ENCODE data around the genes KRTAP6-1, MRAP, EVA1C and CRYZL1.

GRCh38 chr21:29343157-29343832 lies 44.6 kb downstream of the BACH1 start:
- PRO-cap = no peak
- RAMPAGE, long total RNA, 2 experiments = no peak in any of the 2 experiments

DNA sequence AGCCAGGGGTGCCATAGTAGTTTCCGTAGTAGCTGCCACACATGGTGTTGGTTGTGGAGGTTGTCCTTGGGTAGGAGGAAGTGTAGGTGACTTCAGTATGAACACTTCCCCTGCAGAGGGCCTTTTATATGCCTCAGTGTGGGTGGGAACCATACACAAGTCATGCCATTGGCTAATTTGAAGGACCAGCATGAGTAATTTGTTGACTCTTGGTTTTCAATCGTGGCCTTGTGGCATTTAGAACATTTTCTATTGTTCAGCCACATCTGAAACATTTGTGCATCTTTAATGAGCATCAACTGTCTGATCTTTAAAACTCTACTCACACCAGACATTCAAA lies at the start of gene KRTAP6-1:
KRTAP6-1 (minus strand) TSS at position 69 of the 340 bp plus-strand sequence.
- PRO-cap = no peak
- RAMPAGE, long total RNA, 2 experiments = no peak in any of the 2 experiments

- PRO-cap = no peak
- RAMPAGE, long total RNA, 2 experiments = no peak in any of the 2 experiments
Measured at GRCh38 chr21:31161096-31161806, 123.0 kb upstream of the KRTAP19-8 start.

DNA sequence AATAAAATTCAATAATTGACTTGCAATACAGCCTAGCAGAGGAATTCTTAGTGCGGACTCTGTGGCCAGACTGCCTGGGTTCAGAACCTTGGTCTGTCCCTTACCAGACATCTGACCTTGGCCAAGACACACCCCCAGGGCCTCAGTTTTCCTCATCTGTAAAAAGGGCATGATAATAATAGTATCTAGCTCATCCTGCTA lies 148.3 kb upstream of the SOD1 start:
- PRO-cap = no peak
- RAMPAGE, long total RNA, 2 experiments = no peak in any of the 2 experiments

- PRO-cap = unidirectional peak, plus-strand start at chr21:31731140; unidirectional peak, plus-strand start at chr21:31731304
- RAMPAGE, long total RNA, 2 experiments = no peak in any of the 2 experiments
Measured at GRCh38 chr21:31730678-31731764, 897 bp downstream of the SCAF4 start.

- PRO-cap = no peak
- RAMPAGE, long total RNA, 2 experiments = no peak in any of the 2 experiments
Measured at GRCh38 chr21:31938247-31938806, 65.5 kb downstream of the HUNK start.

DNA sequence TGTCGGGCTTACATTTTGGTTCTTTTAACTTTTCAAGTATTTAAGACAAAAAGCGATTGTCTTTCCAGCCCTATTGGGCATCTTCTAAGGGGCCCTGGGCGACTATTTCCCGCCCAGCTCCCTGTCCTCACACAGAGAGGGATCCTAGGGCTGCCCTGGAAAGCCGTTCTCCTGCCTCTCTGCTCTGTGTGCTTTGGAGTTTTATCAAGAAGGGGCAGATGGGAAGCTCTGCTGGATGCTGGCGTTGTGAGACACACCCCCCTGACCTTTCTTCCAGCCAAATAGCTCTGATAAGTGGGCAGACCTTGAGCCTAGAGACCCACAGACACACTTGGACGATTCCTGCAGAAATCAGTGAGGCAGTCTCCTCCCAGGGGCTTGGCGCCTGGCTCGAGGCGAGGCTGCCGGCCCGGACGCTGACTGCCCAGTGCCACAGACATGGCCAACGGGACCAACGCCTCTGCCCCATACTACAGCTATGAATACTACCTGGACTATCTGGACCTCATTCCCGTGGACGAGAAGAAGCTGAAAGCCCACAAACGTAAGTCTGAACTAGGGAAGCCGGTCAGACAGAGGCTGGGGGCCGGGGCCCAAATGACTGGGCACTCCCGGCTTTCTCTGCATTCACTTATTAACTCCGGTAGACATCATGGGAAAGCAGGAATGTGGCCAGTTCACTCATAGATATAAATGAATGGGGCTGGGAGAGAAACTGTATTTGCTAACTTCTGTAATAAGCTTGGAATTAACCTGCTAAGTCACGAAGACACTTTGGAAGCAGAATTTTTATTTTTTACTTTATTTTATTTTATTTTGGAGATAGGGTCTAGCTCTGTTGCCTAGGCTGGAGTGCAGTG lies at the start of gene MRAP:
MRAP (plus strand) TSS at position 322 of the 860 bp plus-strand sequence.
- PRO-cap = no peak
- RAMPAGE, long total RNA, 2 experiments = no peak in any of the 2 experiments

GRCh38 chr21:32328703-32329058 lies 30.0 kb downstream of the MRAP start:
- PRO-cap = no peak
- RAMPAGE, long total RNA, 2 experiments = no peak in any of the 2 experiments

DNA sequence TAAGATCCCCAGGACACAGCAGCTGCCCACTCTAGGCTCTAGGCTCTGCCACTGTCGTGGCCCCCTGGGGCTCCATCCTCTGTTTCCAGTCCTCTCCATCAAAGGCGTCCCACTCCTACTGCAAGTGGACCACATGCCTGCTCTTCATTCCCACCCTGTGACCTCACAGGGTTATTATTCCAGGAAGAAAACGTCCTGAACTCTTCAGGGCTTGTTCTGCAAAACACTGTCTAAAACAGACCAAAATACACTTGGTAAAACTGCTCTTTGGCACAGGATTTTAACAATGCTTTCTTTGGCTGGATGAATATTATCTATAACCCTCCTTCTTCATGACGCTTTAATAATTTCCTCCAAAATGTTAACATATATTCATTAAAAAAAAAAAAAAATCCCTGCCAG lies 11.8 kb downstream of the URB1 start:
- PRO-cap = no peak
- RAMPAGE, long total RNA, 2 experiments = no peak in any of the 2 experiments

DNA sequence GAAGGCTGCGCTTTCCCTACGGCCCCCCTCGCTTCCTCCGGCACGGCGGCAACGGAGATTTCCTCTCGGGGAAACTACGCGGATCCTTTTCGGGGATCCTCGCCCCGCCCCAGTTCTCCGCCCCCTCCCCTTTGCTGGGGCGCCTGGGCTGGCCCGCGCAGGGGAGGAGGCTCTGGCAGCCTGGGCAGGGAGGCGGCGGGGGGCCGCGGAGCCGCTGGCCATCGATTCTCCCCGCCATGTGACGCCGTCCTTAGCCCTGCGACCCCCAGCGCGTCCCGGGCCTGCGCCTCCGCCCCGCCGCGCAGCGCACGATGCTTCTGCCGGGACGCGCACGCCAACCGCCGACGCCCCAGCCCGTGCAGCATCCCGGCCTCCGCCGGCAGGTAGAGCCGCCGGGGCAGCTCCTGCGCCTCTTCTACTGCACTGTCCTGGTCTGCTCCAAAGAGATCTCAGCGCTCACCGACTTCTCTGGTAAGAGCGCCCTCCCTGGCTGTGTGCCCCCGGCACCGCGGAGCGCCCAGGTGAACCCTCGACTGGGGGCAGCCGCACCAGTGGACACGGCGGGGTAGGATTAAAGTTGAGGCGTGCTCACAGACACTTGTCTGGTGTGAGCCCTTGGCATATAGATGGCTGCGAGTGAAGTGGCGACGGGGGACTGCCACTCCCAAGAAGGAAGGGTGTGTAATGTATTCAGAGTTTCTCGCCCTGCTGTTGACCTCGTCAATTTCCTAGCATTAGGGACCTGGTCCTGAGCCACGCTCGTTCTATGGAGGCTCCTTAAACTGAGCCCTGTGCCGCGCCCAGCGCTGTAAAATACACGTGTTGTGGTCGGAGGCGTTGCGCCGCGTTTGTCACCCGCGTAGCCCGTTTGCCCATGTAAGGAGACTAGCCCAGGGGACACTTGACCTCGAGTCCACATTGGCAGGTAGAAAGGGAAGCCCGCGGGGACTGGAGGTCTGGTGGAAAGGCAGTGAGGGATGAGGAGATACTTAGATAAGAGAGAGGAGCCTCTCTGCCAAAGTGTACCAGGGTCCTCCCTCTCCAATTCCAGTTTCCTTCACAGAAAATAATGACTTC lies at the start of gene EVA1C:
EVA1C (plus strand) TSS at position 164 of the 1,077 bp plus-strand sequence.
- PRO-cap = bidirectional peak, plus-strand start at position 187 of the sequence, minus-strand start at position 53 of the sequence; bidirectional peak, plus-strand start at position 311 of the sequence, minus-strand start at position 313 of the sequence; bidirectional peak, plus-strand start at position 816 of the sequence, minus-strand start at position 657 of the sequence
- RAMPAGE, long total RNA, 2 experiments = start-site peak on the plus strand in 1 of 2 experiments, centred at position 163 of the sequence, 17 reads per replicate

DNA sequence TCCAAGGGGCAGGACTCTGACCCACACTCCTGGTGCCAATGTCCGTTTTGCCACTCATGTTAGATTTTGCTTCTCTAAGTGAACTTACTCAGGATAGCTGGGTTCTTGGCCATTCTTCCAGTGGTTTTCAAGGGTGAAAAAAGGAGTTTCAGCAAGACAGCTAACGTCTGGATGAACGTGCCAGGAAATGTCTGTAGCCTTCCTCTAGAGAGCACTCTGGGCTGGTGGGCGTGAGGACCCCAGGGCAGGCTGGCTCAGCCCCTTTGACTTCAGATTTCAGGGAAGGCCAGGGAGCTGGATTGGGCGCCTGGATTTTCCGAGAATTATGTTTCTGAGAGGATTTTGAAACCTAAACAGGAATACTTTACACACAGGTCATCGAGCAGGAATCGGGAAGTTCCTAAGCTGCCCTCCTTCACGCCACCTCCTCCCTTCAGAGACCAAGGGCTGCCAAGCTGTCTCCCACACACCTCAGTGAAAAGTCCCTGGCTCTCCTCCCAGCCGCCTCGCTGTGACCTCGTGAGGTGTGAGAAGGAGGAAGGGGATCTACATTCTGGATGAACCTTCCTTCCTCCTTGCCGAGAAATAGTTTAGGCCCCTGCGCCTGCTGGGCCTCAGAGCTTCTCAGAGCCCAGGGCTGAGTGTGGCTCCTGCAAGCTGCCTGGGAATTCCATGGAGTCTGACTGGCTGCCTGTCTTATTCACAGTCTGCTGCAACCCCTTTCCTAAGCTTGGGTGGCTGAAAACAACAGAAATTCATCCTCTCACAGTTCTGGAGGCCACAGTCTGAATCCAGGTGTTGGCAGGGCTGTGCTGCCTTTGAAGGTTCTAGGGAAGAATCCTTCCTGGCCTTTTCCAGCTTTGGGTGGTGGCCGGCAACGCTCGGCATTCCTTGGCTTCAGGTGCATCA lies 38.6 kb downstream of the EVA1C start:
- PRO-cap = no peak
- RAMPAGE, long total RNA, 2 experiments = no peak in any of the 2 experiments

DNA sequence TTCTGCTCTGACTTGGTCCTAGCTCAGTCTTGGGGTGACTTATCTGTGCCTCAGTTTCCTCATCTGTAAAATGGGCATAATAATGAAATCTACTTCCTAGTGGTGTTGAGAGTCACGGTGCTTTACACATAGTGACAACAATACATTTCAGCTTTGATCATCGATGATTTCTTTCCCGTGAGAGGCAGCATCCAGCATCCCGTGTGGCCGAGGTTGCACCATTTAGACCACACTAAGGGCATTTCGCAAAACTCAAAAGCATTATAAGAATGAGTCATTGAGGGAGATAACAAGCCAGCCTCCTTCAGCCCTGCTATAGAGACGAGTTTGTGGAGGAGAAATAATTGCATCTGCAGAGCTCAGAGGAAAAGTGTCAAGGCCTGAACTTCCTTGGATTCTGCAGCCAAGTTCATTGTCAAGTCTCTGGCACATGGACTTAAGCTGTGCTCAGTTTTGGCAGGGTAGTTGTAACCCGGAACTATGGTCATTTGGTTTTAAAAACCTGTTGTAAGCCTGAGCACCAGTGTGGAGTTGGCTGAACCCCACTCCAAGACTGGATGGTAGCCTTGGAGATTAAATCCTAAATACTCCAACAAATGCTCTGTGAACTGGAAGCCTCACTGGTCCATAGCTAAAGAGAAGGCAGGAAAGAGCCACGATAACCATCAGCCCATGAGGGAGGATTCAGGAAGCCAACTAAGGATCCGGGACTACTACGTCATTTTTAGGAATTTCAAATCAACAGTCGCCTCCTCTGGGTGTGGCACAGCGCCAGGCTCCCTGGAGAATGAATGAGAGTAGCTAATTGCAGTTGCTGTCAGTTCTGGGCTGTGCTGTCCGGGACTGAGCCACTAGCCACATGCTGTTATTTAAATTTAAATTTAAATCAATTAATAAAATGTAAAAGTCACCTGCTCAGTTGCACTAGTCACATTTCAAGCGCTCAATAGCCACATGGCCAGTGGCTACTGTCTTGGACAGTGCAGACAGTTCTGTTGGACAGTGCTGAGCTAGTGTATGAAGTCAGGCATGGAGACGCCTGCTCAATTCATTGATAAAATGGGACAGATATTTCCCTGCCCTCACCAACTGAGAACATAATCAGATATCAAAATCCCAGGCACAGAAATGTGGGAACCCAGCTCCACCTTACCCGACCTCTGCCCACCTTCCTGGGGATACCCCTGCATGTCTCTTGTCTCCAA lies 64.0 kb downstream of the TCP10L start:
- PRO-cap = no peak
- RAMPAGE, long total RNA, 2 experiments = no peak in any of the 2 experiments

GRCh38 chr21:32761900-32762393 lies 9.6 kb downstream of the PAXBP1 start:
- PRO-cap = no peak
- RAMPAGE, long total RNA, 2 experiments = no peak in any of the 2 experiments

GRCh38 chr21:33064419-33065003 lies 5.4 kb upstream of the OLIG1 start:
- PRO-cap = no peak
- RAMPAGE, long total RNA, 2 experiments = no peak in any of the 2 experiments

- PRO-cap = unidirectional peak, plus-strand start at chr21:33230710
- RAMPAGE, long total RNA, 2 experiments = no peak in any of the 2 experiments
Measured at GRCh38 chr21:33230260-33230797, 591 bp downstream of the IFNAR2 start.

DNA sequence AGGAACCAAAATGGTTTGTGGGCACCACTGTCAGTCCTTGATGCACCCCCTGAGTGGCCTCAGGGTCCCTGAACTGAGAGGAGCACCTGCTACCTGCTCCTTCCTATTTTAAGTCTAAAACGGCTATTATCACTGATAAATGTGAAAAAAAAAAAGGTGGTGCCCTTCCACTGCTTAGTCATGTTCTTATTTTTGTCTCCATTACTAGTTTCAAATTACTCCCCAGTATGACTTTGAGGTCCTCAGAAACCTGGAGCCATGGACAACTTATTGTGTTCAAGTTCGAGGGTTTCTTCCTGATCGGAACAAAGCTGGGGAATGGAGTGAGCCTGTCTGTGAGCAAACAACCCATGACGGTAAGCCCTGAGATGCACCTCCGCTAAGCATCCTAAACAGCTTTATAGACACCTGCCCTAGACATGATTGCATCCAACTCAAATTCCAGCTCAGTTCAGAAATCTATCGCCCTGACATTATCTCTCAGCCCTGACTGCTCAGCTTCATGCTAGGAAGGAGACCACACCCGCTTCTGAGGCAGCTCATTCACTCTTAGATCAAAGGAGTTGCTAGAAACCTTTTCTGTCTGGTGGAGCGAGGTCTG lies 16.8 kb downstream of the IL10RB start:
- PRO-cap = no peak
- RAMPAGE, long total RNA, 2 experiments = no peak in any of the 2 experiments

- PRO-cap = no peak
- RAMPAGE, long total RNA, 2 experiments = no peak in any of the 2 experiments
Measured at GRCh38 chr21:33371217-33371703, 32.0 kb upstream of the IFNGR2 start.

GRCh38 chr21:33428238-33429501 lies 25.5 kb downstream of the IFNGR2 start:
- PRO-cap = unidirectional peak, minus-strand start at chr21:33428719
- RAMPAGE, long total RNA, 2 experiments = no peak in any of the 2 experiments

GRCh38 chr21:33564162-33564844 lies 21.5 kb downstream of the SON start:
- PRO-cap = no peak
- RAMPAGE, long total RNA, 2 experiments = no peak in any of the 2 experiments

DNA sequence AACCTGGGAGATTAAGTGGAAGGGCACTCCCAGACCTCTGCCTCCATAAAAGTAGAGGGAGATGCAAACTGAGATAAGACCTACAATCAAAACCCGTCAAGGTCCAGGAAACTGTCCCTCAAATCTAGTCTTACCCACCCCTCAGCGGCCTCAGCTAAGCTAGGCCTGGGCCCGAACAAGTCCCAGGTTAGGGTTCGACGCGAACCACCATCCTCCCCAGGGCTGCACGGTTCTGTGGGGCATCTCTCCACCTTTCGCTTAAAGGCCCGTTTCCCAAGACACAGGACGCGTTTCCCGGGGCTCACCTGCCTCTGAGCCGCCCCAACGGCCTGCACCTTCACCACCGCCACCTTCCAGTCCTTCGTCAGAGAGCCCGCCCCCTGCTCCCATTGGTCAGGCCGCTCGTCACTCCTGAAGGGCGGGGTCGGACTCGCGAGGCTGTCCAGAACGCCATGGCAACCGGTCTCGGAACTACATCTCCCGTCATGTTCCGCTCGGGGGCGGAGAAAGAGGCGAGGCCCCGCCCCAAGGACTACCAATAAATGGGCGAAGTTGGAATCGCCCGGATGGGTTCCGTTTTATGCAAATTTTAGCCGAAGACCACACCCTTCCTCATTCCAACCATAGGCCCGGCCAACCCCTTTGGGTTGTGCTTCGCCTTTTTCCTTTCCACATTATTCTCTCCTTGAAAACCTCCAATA lies at the start of gene CRYZL1:
CRYZL1 (minus strand) TSS at position 366 of the 701 bp plus-strand sequence.
- PRO-cap = unidirectional peak, minus-strand start at position 366 of the sequence
- RAMPAGE, long total RNA, 2 experiments = start-site peak on the minus strand in 1 of 2 experiments, centred at position 360 of the sequence, 136 reads per replicate